Esophagus squamous epithelium (tissue), 4 donors: ENCODE measurements around the genes ITPRID2, NCKAP1 and GULP1.

DNA sequence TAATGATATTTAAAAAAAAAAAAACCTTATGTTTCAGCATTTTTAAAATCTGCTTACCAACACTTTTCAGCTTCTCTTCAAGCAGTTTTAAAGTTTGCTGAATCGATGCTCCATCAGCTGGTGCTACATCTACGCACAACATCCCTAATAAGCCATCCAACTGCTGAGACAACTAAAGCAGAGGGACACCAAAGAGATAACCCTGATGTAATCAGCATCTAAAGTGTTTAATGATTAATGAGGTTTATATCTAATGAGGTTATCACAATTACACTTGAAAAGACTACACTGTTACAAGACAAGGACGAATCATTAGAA lies 73.7 kb upstream of the CCDC141 start:
- PRO-cap, result no peak
- RAMPAGE, long total RNA, 4 experiments, result start-site peak on the minus strand in 1 of 4 experiments, centred at position 124 of the sequence, 7 reads per replicate

GRCh38 chr2:179125292-179125721 lies 75.4 kb upstream of the CCDC141 start:
- PRO-cap, result no peak
- RAMPAGE, long total RNA, 4 experiments, result no peak in any of the 4 experiments

DNA sequence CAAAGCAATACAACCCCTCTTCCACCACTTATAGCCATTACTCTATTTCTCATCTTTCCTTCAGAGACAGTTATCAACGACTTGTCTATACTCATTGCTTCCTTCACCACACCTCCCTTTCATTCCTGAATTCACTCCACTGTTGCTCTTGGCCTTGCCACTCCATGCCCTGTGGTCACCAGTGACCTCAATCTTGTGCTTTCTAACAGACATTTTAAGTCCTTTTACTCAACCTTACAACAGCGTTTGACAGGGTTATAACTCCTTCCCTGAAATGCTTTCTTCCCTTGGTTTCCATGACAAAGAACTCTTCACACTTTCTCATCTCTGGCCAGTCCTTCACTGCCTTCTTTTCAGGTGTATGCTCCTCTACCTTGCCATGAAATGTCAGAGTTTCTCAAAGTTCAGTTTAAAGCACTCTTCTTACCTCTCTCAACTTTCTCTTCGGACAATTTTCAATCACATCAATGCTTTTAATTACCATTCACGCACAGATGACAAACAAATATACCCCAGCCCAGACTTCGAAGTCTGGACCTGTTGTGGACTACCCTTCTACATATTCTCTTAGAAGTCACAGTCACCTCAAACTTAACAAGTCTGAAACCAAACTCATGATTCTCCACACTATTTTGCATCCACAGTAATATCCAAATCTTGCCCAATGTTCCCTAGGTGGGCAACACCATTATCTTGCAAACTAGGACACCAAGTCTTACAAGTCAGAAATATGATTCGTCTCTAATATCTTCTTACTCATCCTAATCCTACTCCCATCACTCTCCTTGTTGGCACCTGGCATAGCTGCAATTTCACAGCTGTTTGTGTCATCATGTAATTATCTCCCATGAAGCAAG lies 90.9 kb upstream of the CCDC141 start:
- PRO-cap, result no peak
- RAMPAGE, long total RNA, 4 experiments, result no peak in any of the 4 experiments

GRCh38 chr2:181014712-181015187 lies 34.3 kb downstream of the UBE2E3 start:
- PRO-cap, result no peak
- RAMPAGE, long total RNA, 4 experiments, result no peak in any of the 4 experiments

DNA sequence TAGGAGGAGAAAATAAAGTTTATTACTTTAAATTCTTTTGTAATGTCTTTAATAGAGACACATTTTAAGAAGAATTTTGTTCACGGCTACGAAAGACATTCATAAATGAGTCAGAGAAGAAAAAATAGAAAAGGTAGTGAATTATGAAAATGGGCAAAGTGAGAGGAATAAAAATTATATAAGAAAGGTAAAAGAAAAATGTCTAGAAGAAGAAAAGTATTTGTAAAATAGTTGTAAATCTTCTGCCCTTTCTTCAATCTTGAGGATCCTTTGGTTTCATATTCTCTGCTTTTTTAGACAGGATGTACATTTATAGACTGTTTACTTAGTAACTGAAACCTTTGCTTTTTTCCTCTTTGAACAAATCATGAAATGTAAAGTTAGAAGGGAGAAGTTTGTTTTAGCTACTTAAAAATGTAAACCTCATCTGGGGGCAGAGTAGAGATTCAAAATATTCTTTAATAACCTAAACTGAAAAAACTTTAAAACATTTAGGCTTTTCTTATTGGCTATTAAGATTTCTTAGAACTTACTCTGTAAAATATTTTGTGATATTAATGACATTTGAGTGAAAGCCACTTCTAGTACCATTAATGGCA lies 150.4 kb upstream of the ITGA4 start:
- PRO-cap, result no peak
- RAMPAGE, long total RNA, 4 experiments, result no peak in any of the 4 experiments

DNA sequence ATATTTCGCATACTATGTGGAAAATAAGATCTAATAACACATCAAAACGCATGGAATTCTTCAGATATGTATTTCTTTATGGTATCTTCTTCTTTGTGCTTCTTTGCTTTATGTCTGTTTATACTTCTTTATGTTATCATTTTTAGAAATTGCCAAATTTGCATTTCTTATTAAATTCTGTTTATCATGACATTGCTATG lies 75.8 kb upstream of the ITGA4 start:
- PRO-cap, result no peak
- RAMPAGE, long total RNA, 4 experiments, result no peak in any of the 4 experiments

- PRO-cap, result no peak
- RAMPAGE, long total RNA, 4 experiments, result no peak in any of the 4 experiments
These were observed 2.0 kb downstream of the NEUROD1 start for GRCh38 chr2:181678101-181678920.

DNA sequence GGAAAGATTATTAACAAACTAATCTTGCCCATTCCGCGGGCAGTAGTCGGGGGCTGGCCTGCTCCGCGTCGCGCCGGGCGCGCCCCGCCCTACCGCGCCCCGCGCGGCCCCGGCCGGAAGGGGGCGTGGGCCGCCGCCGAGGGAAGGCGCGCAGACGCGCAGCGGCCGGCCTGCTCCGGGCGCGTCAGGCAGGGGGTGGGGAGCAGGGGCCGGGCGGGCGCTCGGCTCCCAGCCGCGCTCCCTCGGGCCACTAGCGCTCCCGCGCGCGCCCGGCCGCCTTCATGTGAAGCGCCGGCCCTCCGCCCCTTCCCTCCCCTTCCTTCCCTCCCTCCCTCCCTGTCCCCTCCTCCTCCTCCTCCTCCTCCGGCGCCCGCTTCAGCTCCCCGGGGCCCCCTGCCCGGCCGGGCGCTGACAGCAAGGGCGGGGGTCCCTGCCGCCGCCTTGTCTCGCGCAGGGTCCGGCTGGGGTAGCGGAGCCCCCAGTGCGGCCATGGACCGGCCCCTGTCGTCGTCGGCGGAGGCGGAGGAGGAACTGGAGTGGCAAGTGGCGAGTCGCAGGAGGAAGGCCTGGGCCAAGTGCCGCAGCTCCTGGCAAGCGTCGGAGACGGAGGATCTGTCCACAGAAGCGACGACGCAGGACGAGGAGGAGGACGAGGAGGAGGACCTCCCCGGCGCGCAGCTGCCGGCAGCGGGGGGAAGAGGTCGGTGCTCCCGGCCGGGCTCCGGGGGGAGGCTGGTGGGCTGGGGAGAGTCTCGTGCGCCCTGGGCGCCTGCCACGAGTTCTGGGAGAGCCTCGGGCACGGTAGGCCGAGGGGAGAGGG lies at the start of gene ITPRID2:
Gene ITPRID2 (plus strand): TSS at position 153 of the 820 bp plus-strand sequence.
- PRO-cap, result bidirectional peak, plus-strand start at position 116 of the sequence, minus-strand start at position 91 of the sequence; bidirectional peak, plus-strand start at position 201 of the sequence, minus-strand start at position 252 of the sequence; bidirectional peak, plus-strand start at position 621 of the sequence, minus-strand start at position 533 of the sequence; bidirectional peak, plus-strand start at position 777 of the sequence, minus-strand start at position 783 of the sequence
- RAMPAGE, long total RNA, 4 experiments, result start-site peak on the plus strand in 3 of 4 experiments, centred at positions 364 to 595 of the sequence, 92 to 1,006 reads per replicate

DNA sequence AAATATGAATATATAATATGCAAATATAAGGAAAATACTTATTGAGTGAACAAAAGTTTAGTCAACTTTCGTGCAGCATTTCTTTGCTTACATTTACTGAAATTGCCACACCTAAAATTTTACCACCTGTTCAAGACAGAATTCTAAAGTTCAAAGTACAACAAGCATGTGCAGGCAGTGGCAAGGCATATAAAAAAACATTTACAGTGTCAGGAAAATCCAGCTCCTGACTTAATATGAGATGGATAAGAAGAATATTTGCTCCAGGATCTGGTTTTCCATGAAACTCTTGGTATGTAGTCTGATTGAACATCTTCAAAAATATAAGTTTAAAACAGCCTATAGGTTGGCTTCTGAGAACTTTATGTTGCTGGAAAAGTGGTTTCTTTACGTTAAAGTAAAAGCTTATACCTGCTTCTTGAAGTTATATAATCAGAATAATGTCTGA lies 4.8 kb downstream of the ITPRID2 start:
- PRO-cap, result no peak
- RAMPAGE, long total RNA, 4 experiments, result no peak in any of the 4 experiments

GRCh38 chr2:183037694-183038757 lies at the start of gene NCKAP1:
Gene NCKAP1, minus strand, starts transcription at chr2:183038457.
- PRO-cap, result bidirectional peak, plus-strand start at chr2:183038001, minus-strand start at chr2:183037759; bidirectional peak, plus-strand start at chr2:183038526, minus-strand start at chr2:183038482
- RAMPAGE, long total RNA, 4 experiments, result start-site peak on the minus strand in 1 of 4 experiments, at chr2:183038096-183038177 at its widest, 146 reads per replicate

GRCh38 chr2:183081947-183082313 lies 3.4 kb downstream of the DUSP19 start:
- PRO-cap, result unidirectional peak, minus-strand start at chr2:183082054
- RAMPAGE, long total RNA, 4 experiments, result no peak in any of the 4 experiments

GRCh38 chr2:183222744-183223092 lies 98.5 kb downstream of the NUP35 start:
- PRO-cap, result unidirectional peak, minus-strand start at chr2:183222979
- RAMPAGE, long total RNA, 4 experiments, result no peak in any of the 4 experiments

- PRO-cap, result no peak
- RAMPAGE, long total RNA, 4 experiments, result no peak in any of the 4 experiments
These were observed 601.3 kb upstream of the ZNF804A start for GRCh38 chr2:183996996-183997445.

GRCh38 chr2:186675493-186676051 lies 18.3 kb upstream of the FAM171B start:
- PRO-cap, result no peak
- RAMPAGE, long total RNA, 4 experiments, result no peak in any of the 4 experiments

DNA sequence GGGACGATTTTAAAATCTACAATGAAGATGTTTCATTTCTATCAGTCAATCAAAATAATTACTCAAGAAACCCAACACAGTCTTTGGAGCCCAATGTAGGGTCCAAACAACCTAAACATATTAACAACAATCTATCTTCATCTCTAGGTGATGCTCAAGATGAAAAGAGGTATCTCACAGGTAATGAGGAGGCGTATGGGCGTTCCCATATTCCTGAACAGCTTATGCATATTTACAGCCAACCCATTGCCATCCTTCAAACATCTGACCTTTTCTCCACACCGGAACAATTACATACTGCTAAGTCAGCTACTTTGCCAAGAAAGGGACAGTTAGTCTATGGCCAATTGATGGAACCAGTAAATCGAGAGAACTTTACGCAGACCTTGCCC lies 67.8 kb downstream of the FAM171B start:
- PRO-cap, result no peak
- RAMPAGE, long total RNA, 4 experiments, result no peak in any of the 4 experiments

GRCh38 chr2:186884458-186885124 lies 35.6 kb upstream of the ZSWIM2 start:
- PRO-cap, result no peak
- RAMPAGE, long total RNA, 4 experiments, result no peak in any of the 4 experiments

DNA sequence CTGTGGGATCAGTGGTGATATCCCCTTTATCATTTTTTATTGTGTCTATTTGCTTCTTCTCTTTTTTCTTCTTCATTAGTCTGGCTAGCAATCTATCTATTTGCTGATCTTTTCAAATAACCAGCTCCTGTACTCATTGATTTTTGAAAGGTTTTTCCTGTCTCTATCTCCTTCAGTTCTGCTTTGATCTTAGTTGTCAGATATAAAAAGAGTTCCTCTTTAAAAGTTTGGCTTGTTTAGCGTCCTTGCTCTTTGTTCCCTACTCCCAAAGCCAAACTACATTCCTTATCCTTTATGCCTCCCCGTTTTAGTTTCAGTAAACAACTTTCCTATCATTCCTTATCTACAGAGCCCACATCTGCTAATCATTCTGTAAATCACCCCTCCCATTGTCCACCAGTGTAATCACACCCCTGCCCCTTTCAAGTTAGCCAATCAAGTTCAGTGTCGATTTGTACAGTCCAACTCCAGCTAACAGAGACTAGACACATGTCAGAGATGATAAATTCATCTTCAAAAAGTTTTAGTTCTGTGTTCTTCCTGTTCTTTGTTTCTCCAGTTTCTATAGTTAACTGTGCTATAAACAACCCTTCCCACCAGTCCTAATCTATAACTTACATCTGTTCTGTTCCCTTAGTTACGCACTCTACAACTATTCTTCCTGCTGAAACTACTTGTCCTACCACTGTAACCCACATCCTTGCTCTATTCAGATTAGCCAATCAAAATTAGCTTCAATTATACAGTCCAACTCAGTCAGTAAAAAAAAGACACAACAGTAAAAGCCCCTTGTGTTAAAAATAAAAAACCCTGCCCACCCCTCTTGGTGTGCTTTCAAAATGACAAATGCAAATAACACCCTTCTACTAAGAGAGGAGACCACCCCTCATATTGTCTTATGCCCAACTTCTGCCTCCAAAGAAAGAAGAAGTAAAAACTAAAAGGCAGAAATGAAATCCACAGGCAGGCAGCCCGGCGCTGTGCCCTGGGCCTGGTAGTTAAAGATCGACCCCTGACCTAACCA lies 44.3 kb downstream of the TFPI start:
- PRO-cap, result no peak
- RAMPAGE, long total RNA, 4 experiments, result no peak in any of the 4 experiments

DNA sequence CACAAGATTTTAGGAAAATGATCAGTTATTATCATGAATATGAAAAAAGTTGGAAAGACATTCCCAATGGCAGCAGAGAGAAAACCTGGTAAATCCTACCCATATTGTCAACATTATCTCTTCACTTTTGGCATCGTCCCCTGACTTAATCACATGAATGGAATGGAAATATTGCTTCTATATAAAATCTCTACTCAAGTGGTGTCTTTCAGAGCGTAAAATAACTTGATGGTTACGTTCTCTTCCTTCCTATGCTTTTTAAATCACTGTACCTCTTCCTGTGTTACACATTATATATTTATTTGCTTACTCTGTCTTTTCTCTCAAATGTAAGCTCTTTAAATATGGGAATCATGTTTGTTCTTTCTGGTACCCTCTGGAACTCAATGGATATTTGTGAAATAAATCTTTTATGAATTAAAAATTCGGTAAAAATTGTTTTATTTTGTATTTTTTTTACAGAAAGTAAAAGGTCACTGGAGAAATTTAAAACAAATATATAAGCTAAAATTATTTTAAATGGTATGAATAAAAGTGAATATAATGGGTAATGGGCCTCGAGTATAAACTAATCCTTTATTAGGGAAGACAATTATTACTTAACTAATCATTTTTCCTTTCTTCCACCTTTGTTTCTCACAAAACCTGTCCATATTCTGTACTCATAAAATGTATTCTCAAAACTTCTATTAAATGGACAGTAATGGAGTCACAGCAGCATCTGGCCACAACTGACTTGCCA lies 23.7 kb downstream of the TFPI start:
- PRO-cap, result no peak
- RAMPAGE, long total RNA, 4 experiments, result no peak in any of the 4 experiments

GRCh38 chr2:188291489-188292198 lies at the start of gene GULP1:
Gene GULP1, plus strand, starts transcription at chr2:188291874.
- PRO-cap, result bidirectional peak, plus-strand start at chr2:188291866, minus-strand start at chr2:188291820; unidirectional peak, minus-strand start at chr2:188292151
- RAMPAGE, long total RNA, 4 experiments, result start-site peak on the plus strand in 3 of 4 experiments, at chr2:188291673-188291934 at its widest, 11 to 183 reads per replicate

DNA sequence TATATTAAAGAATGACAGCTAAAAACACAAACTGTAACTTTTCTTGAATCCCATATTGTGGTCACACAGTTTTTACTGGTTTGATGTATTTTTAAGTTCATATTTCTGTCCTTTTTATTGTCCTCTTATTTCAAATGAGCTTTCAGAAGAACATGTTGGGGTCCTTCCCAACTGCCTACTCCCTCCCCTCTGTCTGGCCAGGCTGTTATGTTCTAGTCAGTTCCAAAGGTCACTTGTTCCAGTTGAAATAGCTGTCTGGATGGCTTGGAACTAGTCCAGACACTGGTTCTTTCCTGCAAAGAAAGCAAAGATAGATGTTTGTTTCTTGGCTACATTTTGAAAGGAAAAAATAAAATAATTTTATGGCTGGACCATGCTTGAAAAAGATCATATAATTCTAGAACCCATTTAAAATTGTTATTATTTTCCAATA lies 306.9 kb downstream of the GULP1 start:
- PRO-cap, result no peak
- RAMPAGE, long total RNA, 4 experiments, result no peak in any of the 4 experiments